GM19240 (cell line): ENCODE measurements around a stretch of chr17.

- RRBS, result 93% methylated on average over 1 of the region's 47 CpGs
These were observed 5.0 kb upstream of the P2RX1 start for GRCh38 chr17:3920849-3922092.

GRCh38 chr17:3930138-3930794, 14.0 kb upstream of the P2RX1 start:
- RRBS, result no CpG with 5 or more reads among the region's 28 CpGs

GRCh38 chr17:3960010-3960458, 4.2 kb downstream of the ATP2A3 start:
- RRBS, result no CpG with 5 or more reads among the region's 13 CpGs

GRCh38 chr17:4004156-4005332, 40.3 kb upstream of the ATP2A3 start:
- RRBS, result 86% methylated on average over 6 of the region's 67 CpGs

- RRBS, result no CpG with 5 or more reads among the region's 13 CpGs
These were observed 42.3 kb upstream of the ATP2A3 start for GRCh38 chr17:4006397-4007141.

- RRBS, result no CpG with 5 or more reads among the region's 4 CpGs
These were observed 34.5 kb downstream of the ZZEF1 start for GRCh38 chr17:4108264-4108771.

DNA sequence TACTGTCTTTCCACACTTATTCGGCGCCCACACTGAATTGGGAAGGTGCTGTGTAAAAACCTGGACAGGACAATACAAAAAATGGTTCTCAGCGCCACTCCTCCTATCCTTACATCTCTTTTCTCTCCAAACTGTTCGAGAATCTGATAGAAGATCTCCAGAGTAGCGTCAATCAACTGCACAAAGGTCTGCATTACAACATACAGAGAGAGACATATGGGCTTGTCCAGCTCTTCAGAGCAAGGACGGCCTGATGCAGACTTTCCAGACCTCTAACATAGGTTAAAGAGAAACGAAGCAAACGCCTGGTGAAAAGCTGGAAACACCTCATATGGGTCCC, 753 bp downstream of the ZZEF1 start:
- RRBS, result no CpG with 5 or more reads among the region's 8 CpGs

DNA sequence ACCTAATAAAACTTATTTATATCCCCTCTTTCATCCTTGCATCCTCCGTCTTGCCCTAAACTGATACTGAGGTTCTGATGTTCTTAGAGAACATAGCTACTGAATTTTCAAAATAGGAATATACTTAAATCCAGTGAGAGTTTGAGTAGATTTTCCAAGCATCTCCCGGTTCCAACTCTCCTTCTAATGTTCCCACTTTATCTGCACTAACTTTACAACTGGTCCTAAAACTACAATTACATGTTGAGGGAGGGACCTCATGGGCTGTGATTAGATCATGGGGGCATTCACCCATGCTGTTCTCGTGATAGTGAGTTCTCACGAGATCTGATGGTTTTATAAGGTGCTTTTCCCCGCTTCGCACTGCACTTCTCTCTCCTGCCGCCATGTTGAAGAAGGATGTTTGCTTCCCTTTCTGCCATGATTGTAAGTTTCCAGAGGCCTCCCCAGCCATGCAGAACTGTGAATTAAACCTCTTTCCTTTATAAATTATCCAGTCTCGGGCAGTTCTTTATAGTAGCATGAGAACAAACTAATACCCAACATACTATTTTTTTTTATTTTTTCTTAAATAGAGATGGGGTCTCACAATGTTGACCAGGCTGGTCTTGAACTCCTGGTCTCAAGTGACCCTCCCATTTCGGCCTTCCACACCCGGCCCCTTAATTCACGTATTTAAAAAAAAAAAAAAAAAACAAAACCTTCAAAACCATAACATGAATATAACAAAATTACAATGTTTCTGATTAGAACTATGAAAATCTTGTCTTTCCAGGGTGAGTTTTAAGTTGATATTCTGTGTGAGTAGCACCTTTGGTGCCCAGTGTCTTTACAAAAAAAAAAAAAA, 26.0 kb downstream of the UBE2G1 start:
- RRBS, result no CpG with 5 or more reads among the region's 11 CpGs

DNA sequence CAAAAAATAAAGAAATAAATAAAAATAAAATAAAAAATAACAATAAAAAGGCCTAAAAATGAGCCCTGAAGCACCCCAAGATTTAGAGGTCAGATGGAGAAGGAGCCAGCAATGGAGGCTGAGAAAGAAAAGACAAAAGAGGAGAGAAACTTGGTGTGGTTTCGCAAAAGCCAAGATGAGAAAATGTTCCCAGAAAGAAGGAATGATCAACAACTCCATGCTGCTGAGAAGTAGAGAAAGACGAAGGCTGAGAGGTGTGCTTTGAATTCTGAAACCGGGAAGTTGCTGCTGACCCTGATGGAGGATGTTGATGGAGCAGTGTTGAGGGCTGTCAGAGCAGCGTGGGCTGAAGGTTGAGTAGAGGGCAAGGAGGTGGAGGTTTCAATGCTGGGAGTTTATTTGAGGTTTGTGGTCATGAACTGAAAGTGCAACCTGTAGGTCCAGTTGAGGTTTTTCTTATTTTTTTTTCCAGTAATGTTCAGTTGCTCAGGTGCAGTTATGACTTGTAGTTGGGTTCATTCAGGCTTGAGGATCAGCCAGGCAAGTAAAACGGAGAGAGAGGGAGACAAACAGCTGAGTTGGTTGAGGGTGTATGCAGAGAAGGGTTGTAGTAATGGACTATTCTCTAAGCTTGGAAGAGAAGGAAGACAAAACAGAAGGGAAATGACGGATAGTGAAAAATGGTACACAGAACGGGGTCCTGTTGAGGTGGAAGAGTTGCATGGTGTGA, 8.5 kb upstream of the UBE2G1 start:
- RRBS, result no CpG with 5 or more reads among the region's 7 CpGs

DNA sequence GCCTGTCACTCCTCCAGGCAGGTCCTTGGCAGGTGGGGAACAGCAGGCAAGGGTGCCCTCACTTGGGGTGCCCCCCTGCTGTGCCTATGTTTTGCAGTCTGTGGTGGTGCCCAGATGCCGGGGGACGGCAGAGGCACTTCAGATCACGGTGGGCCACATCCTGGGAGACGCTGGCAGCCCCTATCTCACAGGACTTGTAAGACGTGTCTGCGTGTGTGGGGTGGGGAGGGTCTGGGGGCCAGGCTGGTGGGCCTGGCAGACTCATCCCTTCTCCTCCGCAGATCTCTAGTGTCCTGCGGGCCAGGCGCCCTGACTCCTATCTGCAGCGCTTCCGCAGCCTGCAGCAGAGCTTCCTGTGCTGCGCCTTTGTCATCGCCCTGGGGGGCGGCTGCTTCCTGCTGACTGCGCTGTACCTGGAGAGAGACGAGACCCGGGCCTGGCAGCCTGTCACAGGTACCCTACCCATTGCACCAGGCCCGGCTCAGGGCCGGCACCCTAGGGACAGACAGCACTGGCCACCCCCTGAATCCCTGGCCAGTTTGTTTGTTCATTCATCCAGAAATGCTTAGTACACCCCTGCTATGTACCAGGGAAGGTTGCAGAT, 12.4 kb upstream of the SPNS2 start:
- RRBS, result 3% methylated on average over 2 of the region's 19 CpGs

DNA sequence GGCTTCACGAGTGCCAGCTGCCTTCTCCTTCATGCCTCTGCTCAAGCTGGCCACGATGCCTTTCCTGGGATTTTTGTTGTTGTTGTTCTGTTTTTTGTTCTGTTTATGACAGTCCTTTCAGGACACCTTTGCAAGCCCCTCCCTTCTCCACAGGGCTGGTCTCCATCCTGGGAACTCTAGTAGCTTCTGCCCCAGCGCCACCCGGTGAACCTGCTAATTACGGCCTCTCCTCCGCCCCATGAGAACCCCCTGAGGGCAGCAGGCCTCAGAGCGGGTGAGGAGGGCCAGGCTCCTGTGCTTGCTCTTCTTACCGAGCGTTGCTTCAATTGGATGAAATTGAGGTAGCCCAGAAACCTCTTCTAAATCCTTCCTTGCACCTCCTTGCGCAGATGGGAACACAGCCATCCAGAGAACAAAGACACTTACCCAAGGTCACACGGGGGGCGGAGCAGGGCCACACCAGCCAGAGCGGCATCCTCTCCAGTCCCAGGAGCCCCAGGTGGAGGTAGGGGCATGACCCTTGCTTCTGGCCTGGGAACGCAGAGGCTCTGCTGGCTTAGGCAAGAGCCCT, 4.1 kb downstream of the SPNS2 start:
- RRBS, result no CpG with 5 or more reads among the region's 14 CpGs

DNA sequence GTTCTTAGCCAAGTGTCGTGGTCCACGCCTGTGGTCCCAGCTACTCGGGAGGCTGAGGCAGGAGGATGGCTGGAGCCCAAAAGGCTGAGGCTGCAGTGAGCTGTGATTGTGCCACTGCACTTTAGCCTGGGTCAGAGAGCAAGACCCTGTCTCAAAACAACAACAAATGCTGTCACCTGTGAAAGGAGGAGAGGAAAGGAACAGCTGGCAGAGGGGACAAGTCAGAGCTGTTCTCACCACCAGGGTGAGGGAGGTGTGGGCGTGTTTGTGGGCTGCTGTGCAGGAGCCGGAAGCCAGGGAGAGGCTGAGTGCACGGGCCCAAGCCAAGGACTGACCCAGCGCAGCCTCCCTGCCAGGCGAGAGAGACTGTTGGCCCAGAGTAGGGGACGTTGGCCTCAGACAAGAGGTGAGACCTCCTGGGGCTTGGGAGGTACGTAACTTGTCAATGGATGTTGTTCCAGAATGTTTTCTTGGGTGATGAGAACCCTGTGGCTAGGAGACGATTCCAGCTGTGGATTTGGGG, 10.7 kb downstream of the SPNS2 start:
- RRBS, result no CpG with 5 or more reads among the region's 11 CpGs

DNA sequence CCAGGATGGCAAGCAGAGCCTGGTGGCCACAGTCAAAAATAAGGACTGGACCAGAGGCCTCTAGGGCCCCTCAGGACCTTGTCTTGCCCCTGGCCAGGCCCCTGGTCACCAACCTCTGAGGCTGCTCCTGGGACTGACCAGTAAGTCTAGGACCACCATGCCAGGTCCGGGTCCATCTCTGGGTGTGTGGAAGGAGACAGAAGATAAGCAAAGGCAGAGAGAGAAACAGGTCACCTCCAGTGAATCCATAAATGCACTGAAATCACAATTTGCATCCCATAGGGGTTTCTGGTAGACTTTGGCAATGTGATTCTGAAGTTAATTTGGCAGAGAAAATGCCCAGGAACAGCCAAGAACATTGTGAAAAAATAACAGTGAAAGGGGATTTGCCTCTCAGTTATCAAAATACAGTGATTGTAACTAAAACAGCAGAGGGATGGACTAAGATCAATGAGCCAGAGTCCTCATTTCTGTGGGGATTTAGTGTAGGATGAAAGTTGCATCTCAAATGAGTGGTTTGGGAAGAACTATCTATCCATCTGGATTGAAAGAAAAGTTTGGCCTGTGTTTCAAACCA, 28.2 kb downstream of the MYBBP1A start:
- RRBS, result no CpG with 5 or more reads among the region's 1 CpG

GRCh38 chr17:4607347-4607865, 23.1 kb downstream of the SMTNL2 start:
- RRBS, result 100% methylated on average over 3 of the region's 20 CpGs

- RRBS, result no CpG with 5 or more reads among the region's 16 CpGs
These were observed 14.3 kb upstream of the ALOX15 start for GRCh38 chr17:4655786-4656176.

GRCh38 chr17:4759774-4760238, 11.9 kb upstream of the TM4SF5 start:
- RRBS, result no CpG with 5 or more reads among the region's 10 CpGs

GRCh38 chr17:4789517-4789901, 745 bp downstream of the GLTPD2 start:
- RRBS, result 1% methylated on average over 6 of the region's 33 CpGs

DNA sequence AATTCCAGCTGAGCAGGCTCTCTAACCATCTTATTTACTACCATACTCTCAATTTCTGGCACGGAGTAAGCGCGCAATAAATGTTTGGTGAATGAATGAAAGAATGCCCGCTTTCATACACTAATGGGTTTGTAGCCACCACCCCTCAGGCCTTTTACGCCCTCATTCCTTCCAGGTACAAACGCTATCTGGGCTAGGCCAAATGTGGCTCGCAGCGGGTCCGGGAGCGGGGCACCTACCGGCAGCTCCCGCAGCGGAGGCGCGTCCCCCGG, 506 bp upstream of the PLD2 start:
- RRBS, result 9% methylated on average over 1 of the region's 16 CpGs

DNA sequence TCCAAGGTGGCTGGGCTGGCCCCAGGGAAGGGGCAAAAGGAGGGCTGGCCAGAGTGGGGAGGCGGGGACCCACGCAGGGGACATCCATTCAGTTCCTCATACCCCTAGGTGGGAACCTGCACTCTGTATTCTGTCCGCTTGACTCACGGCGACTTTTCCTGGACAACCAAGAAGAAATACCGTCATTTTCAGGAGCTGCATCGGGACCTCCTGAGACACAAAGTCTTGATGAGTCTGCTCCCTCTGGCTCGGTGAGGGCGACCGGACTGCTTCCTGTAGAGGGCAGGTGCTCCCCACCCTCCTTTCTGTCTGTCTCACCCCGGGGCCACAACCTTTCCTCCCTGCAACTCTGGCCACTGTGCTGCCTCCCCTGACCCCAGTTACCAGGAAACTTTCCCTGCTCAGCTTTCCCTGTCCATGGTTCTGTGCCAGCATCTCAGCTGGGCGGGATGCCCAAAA, 1.2 kb downstream of the PLD2 start:
- RRBS, result 52% methylated on average over 2 of the region's 12 CpGs

DNA sequence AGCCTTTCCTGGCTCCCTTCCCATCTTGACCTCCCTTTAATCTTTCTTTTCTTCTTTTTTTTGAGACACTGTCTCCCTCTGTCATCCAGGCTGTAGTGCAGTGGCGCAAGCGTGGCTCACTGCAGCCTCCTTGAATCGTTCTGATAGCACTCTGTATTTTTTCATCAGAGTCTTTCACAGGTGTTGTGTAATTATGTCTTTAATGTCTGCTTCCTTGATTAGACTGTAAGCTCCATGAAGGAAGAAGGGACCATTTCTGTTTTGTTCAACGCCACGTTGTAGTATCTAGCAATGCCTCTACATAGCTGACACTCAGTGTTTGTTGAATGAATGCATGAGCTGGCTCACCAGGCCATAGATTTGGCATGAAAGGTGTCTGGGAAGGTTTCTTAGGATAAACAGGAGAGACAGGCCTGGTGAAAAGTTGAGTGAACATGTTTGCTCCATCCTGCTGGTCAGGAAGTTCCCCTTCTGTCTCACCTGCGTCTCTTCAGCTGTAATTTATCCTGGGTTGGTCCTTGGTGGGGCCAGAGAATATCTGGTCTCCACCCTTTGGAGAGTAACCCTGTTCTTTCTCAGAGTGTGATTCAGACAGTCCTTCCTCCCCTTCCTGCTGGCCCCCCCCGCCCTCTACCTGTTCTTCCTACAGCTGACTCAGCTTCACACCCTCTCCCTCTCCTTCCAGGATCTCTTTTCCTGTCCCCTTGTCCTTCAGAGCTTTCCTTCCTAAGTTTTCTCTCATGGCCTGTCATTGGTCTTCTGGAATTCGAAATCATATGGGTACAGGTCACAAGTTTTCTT, 17.0 kb downstream of the MINK1 start:
- RRBS, result no CpG with 5 or more reads among the region's 8 CpGs